Mammary microvascular endothelial cell (primary cell): ENCODE measurements around the genes CALCOCO1 and HOXC6.

GRCh38 chr12:53452171-53453097 lies 532 bp downstream of the PCBP2 start:
- RAMPAGE, long total RNA, result no peak

- RAMPAGE, long total RNA, result no peak
Measured at GRCh38 chr12:53505147-53505749, 2.0 kb downstream of the NPFF start.

- RAMPAGE, long total RNA, result no peak
Measured at GRCh38 chr12:53561325-53562233, 54.3 kb upstream of the NPFF start.

DNA sequence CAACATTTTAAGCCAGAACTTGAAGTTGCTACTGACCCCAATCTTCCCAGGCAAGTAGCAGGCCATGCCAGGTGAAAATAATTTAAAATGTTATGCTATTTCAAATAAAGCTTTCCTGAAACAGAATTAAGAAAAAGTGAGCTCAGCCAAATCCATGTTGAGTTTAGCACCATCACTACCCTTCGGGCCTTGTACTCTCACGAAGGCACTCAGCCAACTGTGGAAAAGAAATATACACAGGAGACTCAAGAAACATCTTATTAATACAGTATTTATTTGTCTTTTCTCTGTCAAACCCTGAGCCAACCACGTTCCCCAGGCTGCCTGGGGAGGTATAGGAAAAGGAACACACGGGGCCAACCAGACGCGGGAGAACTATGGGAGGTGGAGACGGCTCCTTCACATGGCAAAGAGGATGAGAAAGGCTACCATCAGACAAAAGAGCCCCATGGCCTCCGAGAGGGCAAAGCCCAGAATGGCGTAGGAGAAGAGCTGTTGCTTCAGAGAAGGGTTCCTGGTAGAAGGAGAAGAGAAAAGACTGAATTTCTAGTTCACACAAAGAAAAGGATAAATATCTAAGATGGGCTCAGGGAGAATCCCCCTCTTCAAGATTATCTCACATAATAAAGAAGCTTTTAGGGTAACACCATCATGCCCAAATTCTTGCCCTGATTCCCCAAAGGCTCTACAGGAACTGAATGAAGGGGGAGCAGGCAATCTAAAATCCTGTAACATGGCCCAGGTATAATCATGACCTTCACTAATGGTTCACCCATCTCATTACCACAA lies 10.8 kb downstream of the ATP5MC2 start:
- RAMPAGE, long total RNA, result no peak

GRCh38 chr12:53676744-53677073 lies 826 bp upstream of the ATP5MC2 start:
- RAMPAGE, long total RNA, result no peak

- RAMPAGE, long total RNA, result no peak
Measured at GRCh38 chr12:53696083-53696739, 20.3 kb upstream of the ATP5MC2 start.

GRCh38 chr12:53696822-53697187 lies 20.9 kb upstream of the ATP5MC2 start:
- RAMPAGE, long total RNA, result no peak

DNA sequence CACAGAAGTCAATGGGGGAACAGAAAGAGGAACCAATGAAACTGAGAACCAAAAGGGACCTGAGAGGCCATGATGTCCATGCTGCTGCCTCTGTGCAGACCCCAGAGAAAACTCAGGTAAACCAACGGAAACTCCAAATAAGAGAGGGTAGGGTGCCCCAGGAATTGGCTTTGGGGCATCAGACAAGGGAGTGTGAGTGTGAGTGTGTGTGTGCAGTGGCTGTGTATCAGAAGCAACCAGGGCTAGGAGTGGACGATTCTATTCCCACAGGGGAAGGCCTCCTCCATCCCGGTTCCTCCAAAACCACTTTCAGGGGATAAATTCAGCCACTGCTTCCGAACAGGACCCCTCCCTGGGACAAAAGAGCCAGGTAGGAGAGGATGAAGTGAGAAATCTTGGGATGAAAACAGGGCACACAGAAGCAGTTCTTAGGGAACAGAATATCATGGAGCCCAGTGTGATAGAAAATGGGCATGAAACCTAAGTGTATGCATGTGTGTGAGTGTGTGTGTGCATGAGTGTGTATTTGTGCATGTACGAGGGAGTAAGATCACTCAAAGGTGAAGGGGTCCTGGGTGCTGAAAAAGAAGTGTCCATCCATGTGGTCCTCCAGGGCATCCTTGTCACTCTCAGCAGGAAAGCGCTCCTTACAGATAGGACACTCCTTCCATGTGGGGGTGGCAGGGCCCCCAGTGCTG lies 15.7 kb downstream of the CALCOCO1 start:
- RAMPAGE, long total RNA, result no peak

GRCh38 chr12:53726354-53726703 lies 923 bp downstream of the CALCOCO1 start:
- RAMPAGE, long total RNA, result no peak

DNA sequence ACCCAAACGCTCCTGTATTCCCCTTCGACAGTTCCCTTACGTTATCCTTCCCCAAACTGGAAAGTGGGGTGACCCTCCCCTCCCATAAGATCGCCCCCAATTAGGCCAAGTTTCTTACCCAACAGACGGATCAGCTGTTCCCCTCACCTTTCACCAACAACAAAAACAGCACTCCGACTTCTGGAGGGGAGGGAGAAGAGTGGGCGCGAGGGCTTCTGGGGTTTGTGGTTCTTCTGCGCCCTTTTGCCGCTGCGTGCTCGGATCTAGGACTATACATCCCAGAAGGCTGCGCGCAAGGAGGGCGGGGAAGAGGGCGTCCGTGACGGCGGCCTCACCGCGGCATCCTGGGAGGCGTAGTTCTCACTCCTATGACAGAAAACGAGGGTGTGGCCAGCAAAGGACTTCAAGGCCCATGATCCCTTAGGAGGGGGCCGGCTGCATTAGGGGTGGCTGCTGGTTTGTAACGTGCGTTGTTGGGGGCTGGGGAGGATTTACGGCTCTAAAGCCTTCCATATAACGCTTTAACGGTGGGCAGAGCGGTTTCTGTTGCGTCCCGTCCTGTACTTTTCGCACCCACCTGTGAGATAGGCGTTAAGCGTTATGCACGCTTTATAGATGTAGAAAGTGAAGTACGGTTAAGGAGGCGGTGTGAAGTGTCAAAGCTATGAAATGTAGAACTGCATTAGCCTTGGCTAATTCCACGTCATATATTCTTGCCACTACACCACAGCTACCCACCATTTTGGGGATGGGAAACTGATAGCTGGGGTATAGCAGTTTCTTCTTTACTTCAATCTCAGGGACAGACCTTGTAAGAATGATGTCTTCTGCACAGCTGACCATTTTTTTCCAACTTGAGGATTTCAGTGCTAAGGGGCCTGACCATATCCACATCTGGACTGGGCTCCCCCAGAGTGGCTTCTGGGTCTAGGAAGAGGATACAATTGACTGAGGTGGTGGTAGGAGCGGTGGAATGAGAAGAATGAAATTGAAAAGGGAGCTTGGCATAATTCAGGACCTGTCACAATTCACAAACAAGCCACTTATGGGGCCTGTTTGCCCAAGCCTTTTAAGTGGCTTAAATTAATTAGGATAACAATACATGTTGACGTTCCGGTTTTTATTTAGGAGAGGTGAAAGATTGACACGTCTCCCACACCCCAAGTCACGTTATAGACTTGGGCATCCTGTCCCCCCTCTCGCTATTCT lies at the start of gene CALCOCO1:
Gene CALCOCO1 (minus strand): TSS at position 167 of the 1,209 bp plus-strand sequence.
- RAMPAGE, long total RNA, result no peak

GRCh38 chr12:53755576-53755912 lies 28.3 kb upstream of the CALCOCO1 start:
- RAMPAGE, long total RNA, result no peak

DNA sequence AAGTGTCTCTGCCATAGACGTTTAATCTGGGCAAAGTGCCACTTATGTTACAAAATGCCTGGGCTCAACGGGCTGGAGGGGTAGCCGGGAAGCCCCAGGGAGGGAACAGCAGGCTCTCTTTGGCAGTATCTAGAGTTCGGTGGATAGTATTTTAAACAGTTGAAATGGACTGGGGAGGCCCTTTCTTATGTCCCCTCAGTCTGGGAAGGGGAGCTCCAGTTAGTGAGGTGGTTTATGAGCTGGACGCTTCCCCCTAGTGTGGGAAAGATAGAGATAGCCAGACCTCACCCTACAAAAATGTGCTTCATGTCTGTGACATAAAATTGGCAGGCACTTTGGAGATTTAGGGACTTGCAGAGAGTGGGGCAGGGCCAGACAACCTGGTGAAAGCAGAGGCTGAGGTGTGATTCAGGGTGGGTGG lies 5.4 kb upstream of the HOXC11 start:
- RAMPAGE, long total RNA, result no peak

GRCh38 chr12:53976392-53976876 lies 3.5 kb downstream of the HOXC11 start:
- RAMPAGE, long total RNA, result no peak

DNA sequence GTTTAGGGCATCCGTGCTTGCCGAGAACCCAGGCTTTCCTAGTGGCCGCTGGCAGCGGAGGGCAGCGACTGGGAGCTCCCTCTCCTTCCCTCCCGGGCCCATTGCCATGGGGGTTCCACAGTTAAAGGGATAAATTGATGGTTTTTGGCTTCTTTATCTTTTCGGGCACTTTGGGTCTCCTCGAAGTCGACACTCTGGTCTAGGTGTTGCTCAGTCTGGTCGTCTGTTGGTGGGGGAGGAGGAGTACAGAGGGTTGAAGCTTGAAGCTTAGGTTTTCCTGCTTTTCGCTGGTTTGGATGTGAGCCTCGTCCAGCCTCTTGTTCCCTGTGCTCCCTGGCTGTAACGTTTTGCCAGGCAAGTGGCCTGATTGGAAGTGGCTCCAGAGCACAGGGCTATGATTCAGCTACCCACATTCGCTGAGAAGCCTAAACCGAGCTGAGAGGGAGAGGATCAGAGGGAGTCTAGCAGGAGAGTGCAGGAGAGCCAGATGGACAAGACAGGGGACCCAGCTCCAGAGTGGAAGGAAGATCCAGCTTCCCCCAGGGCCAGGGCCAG lies 6.0 kb downstream of the HOXC10 start:
- RAMPAGE, long total RNA, result no peak

DNA sequence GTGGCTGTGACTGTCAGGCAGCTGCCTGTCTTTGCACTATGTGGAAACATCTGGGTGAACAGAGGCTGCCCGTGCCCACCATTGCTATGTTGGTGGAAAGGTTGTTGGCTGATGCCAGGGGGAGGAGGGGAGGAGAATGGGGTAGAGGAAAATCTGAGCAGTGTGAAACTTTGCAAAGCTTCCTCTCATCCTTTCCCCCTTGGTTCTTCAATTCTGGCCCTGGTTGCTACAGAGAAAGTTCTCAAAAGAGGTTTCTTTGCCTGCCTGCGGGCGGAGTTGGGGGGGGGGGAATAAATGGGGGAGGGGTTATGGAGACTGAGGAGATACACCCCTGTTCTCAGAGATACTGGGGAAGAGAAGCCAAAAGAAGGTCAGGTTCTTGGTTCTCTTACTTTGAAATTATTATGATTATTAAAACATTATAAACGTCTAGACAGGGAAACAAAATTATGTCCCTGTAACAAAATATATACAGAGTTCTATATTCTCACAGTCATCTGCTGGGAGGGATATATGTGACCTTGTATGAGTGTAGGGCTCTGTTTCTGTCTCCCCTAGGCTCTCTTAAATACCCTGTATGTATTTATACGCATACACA lies 7.3 kb upstream of the HOXC9 start:
- RAMPAGE, long total RNA, result no peak

DNA sequence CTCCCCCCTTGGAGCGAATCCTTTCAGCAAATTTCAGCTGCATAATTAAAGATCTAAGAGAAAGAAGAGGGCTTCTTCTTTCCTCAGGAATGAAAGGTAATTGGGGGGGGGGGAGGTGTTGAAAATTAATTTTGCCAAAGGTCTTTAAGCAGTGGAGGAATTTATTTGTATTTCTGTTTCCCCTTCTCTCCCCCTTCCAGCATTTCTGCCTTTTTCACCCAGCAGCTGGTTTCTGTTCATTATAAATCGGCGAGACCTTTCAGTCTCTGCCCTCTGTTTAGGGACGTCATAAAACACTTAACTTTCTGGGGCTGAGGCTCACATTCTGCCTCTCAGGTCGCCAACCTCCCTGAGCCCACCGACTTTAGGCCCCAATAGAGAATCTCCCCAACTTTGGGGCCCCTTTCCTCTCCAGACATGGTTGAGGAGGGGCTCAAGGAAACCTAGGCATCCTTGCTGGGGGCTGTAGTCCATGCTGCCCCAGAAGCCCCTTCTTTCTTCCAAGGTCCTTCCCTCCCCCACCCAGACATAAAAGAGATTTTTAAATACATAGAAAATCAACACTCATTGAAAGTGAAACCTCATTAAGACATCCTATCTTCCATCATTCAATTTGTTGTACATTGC lies 2.7 kb upstream of the HOXC6 start:
- RAMPAGE, long total RNA, result no peak

GRCh38 chr12:54028082-54028927 lies at the start of gene HOXC6:
HOXC6 (plus strand) TSS chr12:54028440.
- RAMPAGE, long total RNA, result no peak

- RAMPAGE, long total RNA, result no peak
Measured at GRCh38 chr12:54141474-54142531, 47.0 kb downstream of the SMUG1 start.

- RAMPAGE, long total RNA, result no peak
Measured at GRCh38 chr12:54147463-54148084, 41.2 kb downstream of the SMUG1 start.

- RAMPAGE, long total RNA, result no peak
Measured at GRCh38 chr12:54303755-54304938, 3.3 kb upstream of the NFE2 start.